Occipital lobe (tissue), 2 donors: ENCODE data around the genes TAS2R31 and BCL2L14.

DNA sequence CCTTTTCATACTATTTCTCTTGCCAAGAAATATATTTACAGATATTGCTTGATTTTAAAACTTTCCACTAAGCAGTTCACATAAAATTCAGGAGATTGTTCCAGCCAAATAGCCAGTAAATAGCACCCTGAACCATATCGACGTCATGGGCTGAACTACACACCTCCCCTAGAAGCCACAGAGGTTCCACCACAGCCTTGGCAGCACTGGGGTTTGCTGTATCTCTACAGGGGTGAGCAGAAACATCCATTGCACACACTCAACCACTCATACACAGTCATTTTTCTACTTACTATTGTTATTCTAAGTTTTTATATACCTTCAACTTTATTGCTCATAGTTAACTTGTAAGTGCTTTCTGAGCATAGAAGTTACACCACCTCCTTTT is 8.1 kb upstream of the EIF2S3B start:
- RAMPAGE, long total RNA: no peak

DNA sequence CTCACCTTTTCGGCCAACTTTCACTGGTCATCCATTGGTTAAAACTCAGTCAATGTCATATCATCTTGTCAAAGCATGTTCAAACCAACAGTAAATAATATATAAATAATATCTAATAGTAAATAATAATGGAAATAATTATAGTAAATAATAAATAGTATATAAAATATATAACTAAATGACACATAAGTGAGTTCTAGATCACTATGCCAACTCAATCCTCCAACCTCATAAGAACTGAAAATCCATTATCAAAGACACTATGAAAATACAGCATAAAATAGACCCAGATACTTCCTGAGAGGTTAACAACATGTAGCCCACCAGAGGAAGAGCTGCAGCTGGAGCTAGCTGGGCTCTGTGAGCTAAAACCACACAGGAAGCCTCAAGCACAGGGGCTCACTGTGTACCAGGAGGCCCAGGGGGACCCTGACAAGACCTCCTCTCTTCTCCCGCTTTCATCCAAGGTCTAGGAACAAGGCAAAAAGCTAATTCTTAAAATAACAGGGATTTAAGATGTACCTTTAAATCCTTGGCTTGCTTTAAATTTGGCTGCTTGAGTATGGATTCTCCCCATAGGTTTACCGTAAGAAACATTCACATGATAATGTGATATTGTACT is 53.5 kb downstream of the EIF2S3B start:
- RAMPAGE, long total RNA: no peak

GRCh38 chr12:10635878-10636434 is 22.5 kb upstream of the MAGOHB start:
- RAMPAGE, long total RNA: no peak

DNA sequence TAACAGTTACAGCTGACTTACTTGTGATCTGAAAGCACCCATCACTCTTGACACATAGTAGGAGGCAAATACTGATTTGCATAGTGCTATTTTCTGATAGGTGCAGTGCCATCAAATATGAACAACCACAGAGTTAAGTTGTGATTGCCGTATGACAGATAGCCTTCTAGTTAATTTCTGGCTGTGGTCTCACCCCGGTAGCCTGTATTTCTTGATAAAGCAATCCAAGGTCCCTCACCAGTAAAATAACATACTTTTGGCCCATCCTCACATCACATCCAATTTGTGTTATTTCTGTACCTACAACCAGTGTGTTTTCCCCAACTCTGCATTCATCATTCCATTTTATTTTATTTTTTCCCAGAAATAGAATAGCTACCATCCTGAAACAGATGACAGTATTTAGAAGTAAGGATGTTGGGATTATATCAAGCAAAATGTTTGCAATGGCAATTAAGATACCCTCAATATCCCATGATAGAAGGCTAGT is 23.4 kb upstream of the STYK1 start:
- RAMPAGE, long total RNA: no peak

DNA sequence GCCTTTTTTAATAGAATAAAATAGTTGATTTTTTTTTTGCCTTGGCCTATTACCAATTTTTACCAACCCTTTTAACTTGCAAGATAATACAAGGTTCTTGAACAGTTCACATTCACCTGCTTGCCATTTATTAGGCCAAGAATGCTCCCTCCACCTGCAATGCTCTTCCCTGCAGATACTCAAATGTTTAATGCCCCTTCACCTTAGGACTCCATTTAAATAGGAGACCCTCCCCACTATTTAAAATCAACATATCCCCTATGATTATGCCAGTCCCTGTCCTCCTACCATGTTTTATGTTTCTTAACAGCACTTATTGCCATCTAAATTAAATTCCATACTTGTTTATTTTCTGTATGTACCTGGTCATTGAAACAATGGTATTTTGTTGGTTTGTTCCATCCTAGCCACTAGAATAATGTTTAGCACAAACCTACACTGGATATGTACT is 24.3 kb upstream of the STYK1 start:
- RAMPAGE, long total RNA: no peak

DNA sequence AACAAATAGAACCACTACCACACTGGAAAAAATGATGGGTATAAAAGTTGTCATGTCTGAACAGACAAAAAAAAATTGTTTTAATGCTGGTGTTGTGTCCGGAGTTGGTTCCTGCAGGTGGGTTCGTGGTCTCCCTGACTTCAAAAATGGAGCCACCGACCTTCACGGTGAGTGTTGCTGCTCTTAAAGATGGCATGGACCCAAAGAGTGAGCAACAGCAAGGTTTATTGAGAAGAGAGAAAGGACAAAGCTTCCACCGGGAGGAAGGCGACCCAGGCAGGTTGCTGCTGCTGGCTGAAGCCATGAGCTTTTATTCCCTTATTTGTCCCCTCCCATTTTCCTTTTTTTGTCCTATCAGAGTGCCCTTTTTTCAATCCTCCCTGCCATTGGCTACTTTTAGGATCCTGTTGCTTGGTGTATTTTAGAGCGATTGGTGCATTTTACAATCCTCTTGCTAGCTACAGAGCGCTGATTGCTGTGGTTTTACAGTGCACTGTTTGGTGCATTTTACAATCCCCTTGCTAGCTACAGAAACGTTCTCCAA is at the start of gene TAS2R31:
TAS2R31 (minus strand) TSS at position 126 of the 544 bp plus-strand sequence.
- RAMPAGE, long total RNA: no peak

DNA sequence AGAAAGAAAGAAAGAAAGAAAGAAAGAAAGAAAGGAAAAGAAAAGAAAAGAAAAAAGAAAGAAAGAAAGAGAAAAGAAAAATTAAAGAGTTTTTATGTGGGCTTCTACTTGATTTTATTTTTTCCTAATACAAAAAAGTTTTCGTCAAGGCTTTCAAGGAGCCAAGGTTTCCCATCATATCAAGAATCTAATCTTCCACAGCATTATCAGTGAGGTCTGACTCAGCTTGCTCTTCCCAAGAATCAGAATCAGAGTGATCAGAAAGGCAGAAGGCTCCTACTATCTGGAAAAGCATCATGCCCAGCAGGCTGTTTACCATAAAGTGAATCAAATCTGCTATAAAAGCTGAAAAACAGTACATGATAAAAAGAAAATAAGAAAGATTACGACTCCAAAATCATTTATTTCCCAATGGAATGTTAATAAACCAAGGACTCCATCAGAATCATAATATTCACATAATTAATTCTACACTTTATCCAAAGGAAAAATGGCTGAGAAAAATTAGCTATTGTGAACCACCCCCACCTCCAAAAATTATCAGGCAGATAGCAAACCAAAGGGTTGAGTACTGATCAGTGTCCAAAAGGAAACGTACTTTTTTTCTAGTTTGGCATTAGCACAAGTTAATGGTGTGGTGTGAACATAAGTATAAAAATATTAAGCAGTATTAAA is 2.5 kb upstream of the SMIM10L1 start:
- RAMPAGE, long total RNA: no peak

- RAMPAGE, long total RNA: no peak
Measured at GRCh38 chr12:11655445-11655752, 5.9 kb downstream of the ETV6 start.

DNA sequence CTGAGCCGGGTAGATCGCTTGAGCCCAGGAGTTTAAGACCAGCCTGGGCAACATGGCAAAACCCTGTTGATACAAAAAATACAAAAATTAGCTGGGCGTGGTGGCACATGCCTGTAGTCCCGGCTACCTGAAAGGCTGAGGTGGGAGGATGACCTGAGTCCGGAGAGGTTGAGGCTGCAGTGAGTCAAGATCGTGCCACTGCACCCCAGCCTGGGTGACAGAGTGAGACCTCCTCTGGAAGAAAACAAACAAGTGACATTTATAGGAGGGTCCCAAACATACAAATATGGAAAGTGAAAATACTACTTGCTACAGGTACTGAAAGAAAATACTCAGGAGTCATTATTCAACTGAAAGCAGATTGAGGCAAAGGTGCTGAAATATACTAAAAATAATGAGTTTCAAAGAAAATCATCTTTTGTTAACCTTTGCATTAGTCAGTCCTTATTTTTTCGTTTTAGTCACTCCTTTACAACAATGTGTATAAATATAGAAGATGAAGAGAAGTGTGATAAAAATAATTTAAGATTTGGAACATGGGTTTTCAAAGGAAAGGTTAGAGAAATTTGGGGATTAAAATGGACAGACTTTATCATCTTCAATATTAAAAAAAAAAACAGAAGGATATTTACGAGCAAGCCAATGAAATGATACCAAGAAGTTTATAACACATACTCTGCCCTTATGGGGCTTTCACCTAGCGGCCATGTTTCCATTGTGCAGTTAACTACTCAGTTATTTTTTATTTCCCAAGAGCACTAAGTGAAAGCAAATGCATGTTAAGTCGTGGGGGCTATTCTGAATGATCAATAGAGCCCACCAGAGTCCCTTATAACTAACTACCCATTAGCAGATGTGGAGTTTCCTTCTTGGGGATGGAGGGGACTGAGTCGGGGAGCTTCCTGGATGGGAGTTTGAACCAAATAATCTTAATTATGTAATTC is 53.7 kb downstream of the ETV6 start:
- RAMPAGE, long total RNA: no peak

- RAMPAGE, long total RNA: no peak
Measured at GRCh38 chr12:11749772-11750753, 100.6 kb downstream of the ETV6 start.

GRCh38 chr12:11765674-11766270 is 116.3 kb downstream of the ETV6 start:
- RAMPAGE, long total RNA: no peak

DNA sequence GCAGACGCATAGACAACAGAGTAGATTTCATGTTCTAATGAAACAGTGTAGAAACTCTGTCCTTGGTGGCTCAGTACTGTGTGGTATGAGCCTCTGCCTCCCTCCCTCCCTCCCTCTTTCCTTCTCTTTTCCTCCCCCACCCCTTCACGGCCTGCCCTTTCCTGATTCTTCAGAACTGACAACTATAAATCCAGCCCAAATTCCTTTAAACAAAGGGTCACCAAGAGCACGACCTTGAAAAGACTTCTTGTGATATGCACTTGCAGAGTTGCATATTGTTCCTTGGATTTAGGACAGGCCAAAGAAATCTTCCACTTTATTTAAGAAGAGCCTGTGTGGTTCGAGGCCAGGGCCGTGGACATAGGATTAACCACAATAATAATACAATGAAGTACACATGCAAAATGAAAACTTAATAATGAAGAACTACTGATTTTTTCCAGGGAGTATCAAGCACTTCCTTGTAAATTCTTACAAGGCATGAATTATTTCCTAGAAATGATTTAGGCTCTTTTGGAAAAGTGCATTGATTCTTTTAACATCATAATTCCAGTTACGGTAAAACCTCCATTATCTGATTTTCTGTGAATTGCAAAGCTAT is 164.1 kb downstream of the ETV6 start:
- RAMPAGE, long total RNA: no peak

DNA sequence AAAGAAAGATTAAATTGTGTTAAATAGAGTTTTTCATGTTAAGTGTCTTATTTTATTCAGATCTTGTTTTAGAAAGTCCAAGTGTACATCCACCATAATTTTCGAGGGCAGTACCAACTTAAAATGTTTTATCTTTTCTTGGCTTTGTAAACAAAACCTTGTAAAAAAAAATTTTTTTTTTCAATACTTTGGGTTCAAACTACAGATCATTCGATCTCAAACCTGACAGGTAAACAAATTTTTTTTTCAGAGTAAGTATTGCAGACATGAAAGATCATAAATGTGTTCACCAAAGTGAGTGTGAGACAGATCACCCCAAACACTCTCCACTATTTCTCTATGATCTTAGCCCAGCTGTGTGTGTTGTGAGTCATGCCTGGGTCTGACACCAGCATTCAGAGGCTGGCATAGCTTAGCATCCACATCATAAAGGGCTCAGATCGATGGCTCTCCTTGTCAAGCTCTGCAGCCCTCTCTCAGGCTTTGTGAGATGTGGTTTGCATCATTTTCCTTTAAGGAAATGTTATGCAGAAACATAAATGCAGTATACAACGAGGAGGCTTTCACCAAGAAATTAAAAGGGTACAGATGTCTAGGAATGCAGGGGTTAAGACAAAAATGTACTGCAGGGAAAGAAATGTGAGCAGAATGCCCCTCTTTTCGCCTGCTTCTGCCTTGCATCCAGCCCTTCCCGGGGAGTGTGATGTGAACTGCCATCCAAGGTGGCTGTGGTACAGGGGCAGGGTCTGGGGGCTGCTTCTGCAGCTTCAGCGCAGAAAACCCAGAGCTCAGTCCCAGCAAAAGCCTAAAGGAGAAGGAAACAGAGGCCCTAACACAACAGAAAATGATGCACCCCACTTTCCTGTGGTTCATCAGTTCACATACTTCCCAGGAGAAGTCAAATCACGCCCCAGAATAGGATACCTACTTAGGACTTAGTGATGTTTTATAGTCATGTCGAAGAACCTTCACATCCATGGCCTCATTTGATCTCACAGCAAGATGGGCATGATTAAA is 165.0 kb downstream of the ETV6 start:
- RAMPAGE, long total RNA: no peak

DNA sequence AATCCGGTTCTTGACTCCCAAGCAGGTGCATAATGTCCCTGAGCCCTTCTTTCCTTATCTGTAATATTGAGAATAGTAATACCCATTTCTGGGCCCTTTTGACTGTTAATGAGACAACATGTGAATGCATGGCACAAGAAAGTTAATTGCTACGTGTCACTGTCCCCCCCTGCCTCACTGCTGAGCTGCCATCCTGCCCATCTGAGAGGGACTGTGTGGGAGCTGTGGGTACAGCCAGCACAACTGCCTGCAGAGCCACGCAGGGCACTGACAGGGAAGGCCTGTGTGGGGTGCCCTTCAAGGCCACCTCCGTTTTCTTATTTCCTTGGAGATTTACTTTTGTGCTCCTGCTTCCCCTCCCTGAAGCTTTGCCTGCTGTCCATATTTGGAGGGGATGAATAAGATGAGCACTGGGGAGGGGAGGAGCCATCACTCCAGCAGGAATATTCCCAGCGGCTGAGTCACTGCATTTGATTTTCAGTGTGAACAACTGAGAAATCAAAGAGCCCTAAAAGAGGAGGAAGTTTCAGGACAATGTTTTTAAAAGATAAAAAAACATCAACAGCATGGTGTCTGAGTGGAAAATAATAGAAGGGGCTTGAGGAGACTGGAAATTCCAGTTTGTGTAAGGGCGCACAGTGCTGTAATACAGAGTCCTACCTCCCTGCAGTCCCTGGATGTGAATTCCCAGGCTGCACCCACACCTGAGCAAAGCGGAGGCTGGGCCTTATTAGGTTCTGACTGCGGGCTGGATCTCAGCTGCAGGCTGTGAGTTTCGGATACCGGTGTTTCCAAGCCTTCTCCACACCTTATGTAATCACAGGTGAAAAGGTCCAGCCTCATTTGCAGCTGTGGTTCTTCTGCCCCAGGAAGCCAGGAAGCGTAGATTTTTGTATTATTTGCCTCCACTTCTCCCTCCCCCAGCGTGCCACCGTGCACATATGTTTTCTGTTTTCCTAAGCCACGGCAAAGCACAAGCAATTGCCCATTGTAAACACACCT is 192.7 kb upstream of the BCL2L14 start:
- RAMPAGE, long total RNA: no peak

GRCh38 chr12:11944009-11944255 is 126.8 kb upstream of the BCL2L14 start:
- RAMPAGE, long total RNA: no peak

DNA sequence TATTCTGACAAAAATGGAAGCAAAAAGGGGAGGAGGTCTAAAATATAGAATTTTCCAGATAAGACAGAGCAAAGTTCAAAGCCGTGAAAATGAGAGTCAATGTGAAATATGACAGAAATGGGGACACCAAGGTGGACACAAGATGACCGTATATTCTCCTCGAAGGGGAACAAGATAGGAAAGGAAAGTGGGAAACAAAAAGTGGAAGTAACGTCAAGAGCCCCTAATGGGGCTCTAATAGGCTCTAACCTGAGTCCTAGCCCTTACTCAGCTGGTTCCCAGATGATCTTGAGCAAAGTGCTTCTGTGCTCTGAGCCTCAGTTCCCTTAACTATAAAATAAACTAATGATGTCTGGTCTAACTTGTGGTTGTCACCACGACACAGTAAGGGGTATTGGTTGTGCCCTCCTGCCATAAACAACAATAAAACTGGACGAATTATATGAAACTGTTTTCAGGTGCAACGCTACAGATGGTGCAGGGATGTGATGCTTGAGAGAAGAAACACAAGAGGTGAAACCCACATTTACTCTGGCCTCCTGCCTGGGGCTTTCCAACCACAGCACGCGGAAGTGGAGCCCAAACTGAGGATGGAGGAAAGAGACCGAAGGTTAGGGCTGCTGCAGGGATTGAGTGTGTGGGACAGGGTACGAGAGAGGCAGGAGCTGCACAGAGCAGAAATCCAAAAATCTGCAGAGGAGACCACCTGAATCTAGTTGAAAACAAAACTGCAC is 45.8 kb upstream of the BCL2L14 start:
- RAMPAGE, long total RNA: no peak

DNA sequence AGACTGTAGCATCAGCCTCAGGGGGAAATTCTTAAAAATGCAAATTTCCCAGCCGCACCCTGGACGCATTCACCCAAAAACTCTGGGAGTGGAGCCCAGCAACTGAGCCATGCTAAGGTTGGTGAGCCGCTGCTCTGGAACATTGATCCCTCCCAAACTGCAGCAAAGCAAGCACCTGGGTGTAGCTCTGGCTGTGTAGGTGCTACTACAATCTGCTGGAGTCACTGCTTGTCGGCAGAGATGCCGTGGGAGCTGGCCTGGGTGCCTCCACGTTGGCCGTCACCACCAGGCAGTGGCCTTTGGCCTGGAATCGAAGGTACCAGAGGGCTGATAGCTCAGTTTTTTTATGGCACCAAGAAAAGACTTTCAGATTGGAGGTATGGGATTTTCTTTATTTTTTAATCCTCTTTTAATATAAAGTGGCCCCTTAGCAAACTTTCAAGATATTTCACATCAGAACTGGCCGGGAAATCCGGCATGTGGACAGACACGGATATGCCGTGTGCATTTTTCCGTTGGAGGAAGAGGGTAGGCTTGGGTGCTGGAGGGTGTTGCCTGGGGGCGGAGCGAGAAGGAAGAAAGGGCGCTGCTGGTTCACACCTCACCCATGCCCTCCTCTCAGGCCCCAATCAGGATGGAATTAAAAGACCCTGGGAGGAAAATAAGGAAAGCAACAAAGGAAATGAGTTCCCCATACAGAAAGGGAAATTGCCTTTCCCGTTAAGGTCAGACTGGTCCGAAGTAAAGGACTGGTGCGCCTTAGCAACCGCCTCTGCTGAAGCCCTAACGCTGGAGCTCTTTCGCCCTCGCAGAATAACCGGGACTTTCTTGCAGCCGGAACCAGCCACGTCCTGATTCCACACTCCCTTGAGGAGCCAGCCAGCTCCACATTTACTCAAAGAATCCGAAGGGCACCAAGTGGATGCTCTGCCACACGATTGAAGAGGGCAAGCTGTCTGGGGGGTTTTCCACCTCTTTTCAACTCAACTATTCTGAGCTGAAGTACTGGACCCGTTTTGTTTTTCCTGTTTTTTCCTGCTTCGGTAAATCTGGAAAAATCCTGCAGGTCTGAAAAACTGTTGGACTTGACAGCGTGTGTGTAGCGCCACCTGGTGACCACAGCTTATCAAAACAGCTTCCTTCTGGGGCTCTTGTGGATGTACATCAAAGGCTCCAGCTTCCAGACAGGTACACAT is 37.9 kb upstream of the BCL2L14 start:
- RAMPAGE, long total RNA: no peak

DNA sequence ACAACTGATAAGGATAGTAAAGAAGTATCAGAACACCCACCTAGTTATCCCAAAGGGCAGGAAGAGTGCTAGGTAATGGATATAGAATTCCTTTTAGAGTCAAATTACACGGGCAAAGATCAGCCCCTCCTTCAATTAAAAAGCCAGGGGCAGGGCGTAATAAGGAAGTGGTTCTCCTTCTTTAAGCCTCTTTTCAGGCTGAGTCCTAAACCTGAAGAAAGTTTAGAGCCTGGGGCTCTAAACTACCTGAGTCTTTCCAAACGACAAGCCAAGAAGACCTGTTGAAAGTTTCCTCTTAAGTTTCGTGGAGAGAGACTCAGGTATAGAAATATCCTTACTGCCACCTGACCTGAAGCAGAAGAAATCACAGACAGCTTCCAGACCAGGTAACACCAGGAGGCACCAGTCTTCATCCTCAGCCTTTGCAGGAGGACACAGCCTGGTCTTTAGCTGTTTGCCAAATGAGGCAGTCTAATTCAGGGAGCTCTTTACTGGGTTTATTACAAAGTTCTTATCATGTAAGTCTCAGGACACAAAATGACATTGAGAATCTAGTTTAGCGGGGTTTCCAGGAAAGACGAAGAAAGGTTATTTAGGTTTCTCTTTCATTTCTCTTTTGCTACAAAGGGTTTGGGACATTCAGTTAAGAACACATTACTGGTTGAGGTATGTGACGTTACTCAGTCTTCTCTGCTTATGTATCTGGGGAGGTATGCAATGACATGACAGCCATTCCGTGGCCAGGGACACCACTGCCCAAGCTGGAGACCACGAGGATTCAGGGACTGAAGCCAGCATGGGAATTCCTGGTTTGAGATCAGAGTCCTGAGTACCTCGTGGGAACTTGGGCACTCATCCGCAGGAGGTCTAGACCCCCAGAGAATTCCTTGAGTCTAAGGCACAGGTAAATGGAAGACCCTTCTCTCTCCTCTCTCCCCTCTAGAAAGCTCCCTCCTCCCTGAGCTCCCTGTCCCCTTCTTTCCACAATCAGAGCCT is at the start of gene BCL2L14:
BCL2L14 (plus strand) TSS at position 188 of the 996 bp plus-strand sequence.
- RAMPAGE, long total RNA: no peak

DNA sequence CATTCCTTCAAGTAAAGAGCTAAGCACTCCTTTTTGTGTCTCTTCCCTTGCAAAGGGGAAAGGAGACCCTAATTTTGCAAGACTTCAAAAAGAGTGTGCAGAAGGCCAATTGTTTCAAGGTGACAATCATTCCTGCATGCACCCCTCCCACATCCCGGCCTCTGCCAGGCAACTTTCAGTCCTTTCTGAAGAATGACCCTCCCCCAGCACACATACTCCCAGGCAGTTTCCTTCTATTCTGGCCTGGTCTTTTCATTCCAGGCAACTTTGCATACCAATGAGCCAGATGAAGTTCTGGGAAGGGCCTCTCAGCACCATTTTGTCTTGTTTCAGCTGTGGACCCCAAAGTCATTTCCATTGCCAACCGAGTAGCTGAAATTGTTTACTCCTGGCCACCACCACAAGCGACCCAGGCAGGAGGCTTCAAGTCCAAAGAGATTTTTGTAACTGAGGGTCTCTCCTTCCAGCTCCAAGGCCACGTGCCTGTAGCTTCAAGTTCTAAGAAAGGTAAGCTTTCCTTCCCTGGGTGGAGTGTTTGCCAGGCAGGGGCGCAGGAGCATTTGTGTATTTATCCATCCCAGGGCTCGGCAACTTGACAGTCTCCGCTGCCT is 16.2 kb downstream of the BCL2L14 start:
- RAMPAGE, long total RNA: no peak

DNA sequence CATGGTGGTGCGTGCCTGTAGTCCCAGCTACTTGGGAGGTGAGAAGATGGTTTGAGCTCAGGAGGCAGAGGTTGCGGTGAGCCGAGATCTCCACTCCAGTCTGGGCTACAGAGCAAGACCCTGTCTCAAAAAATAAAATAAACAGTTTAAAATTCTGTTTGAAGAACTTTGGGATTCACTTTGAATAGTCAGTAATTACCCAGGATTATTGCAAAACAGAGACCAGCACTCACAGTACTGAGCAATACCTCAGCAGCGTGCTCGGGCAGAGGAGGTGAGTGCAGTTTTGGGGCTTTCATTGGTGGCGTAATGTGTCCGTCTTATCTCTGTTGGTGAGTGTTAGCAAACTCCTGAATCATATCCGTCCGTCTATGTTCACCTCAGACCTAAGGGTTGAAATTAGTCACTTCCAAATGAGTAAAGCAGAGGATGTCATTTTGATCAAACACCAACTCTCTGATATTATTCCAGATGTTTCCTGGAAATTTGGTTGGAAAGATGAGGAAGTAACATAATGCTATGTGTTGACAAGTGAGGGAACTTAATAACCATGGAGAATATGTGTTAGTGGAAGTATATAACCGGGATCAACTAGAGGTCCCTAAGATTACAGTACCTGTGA is 82.7 kb downstream of the BORCS5 start:
- RAMPAGE, long total RNA: no peak